Foreskin fibroblast (primary cell): ENCODE measurements around the genes S100A14, S100A1, CHTOP, DENND4B and CREB3L4.

- RRBS: no CpG with 5 or more reads among the region's 15 CpGs
These were observed at the start of gene S100A14 for GRCh38 chr1:153616067-153617067. TSS of gene S100A14 (minus strand) at chr1:153616325.

GRCh38 chr1:153627770-153628664, at the start of gene S100A1:
TSS of gene S100A1 (plus strand) at chr1:153628434.
- RRBS: no CpG with 5 or more reads among the region's 8 CpGs

DNA sequence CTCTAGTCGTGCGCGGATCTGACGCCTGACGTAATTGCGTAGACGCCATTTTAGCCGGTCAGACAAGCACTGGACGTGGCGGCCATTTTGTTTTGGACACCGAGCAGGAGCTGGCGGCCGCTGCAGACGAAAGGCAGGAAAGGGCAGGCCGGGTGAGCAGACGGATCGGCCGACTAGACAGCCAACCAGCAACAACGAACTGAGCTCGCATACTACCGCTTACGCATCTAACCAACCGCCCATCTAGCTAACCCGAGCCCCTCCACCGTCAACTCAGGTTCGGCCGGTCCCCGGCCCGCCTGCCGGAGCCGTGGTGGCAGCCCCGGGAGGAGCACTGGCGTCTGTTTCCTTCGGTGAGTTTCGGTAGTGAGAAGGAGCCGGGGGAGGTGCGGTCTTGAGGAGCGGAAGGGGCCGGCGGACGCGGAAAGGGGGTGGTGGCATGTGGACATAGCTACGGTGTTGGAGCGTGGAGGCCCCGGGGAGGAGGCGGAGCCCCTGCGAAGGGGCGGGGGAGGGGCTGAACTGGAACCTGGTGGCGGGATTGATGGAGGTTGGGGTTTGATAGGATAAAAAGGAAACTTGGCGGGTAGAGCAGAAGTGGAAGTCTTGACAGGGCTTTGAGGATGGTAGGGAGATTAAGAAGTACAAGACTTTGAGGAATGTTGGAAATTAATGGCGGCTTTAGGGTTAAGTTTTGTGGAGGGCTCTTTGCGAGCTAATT, at the start of gene CHTOP:
CHTOP (plus strand) TSS at position 76 of the 721 bp plus-strand sequence.
- RRBS: 2% methylated on average over 16 of the region's 52 CpGs

GRCh38 chr1:153649962-153650484, 8.5 kb upstream of the SNAPIN start:
- RRBS: no CpG with 5 or more reads among the region's 3 CpGs

GRCh38 chr1:153749211-153749808, 21.5 kb downstream of the INTS3 start:
- RRBS: no CpG with 5 or more reads among the region's 4 CpGs

DNA sequence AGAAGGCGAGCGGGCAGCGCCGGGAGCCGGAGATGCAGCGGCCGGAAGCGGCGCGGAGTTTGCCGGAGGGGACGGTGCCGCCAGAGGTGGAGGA, 521 bp downstream of the SLC27A3 start:
- RRBS: 0% methylated on average over 3 of the region's 13 CpGs

DNA sequence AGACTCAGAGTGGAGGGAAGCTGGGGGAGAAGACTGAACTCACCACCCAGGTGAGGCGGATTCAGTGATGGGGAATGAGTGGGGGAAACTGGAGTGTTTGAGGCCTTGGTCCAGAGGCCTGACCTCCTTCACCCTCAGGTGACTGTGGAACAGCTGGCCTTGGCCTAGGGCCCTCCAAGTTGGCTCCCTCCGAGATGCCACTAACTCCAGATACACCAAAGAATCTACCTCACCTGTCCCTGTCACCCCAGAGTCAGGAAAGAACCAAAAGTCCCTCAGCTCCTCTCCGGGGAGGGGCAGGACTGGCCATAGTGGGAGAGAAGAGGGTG, 27.3 kb downstream of the SLC27A3 start:
- RRBS: no CpG with 5 or more reads among the region's 3 CpGs

DNA sequence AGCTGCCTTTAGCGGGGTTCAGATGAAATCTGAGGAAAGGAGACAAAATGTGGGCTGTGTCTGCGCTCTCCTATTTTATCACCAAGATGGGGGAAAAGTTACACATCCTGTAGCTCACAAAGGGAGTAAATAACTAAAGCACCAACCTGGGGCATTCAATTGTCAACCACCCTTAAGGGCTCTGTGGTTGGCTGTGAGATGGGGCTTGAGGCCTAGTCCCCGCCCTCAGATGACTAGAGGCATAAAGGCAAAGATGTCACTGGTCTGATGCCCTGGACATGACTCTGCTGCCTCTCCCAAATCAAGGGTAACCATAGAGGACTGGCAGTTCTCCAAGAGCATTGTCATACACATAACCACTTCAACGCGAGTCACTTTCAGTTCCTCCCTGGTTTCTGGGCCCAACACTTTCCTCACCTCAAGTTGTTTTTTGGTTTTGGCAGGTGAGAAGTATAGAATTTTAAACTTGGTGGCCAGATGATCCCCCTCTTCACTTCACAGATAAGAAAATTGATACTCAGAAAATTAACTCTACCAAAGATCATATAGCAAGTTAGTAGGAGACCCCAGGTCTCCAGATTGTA, 30.1 kb downstream of the SLC27A3 start:
- RRBS: no CpG with 5 or more reads among the region's 5 CpGs

- RRBS: no CpG with 5 or more reads among the region's 13 CpGs
These were observed 34.2 kb downstream of the SLC27A3 start for GRCh38 chr1:153809172-153810089.

DNA sequence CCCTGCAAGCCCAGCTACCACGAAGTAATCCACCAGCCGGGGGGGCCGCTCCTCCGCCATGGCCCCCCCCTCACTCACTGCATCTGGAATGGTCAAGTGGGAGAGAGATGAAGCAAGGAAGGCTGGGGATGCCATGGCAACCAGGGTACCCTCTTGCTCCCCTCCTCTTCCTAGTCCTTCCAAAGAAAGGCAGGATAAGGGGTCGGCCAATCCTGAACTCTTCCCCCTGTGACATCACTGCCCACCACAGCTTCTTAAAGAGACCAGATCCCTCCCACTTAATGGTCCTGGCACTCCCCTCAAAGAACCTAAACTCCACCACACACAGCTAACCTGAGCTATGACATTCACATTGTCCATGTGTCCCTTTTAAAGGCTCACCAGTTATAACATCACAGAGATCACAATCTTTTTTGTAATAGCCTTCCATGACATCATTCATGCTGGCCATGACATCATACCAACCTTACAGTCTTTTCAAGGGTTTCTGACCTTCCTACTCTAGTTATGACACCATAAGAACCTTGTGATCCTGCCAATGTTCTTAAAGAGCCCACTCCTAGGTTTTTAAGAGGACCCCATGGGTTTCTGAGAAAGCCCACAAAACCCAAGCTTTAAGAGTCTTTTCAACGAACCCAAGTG, 2.1 kb downstream of the DENND4B start:
- RRBS: 56% methylated on average over 2 of the region's 6 CpGs

GRCh38 chr1:153946253-153946965, at the start of gene DENND4B:
TSS of gene DENND4B (minus strand) at chr1:153946718.
- RRBS: 2% methylated on average over 52 of the region's 81 CpGs

DNA sequence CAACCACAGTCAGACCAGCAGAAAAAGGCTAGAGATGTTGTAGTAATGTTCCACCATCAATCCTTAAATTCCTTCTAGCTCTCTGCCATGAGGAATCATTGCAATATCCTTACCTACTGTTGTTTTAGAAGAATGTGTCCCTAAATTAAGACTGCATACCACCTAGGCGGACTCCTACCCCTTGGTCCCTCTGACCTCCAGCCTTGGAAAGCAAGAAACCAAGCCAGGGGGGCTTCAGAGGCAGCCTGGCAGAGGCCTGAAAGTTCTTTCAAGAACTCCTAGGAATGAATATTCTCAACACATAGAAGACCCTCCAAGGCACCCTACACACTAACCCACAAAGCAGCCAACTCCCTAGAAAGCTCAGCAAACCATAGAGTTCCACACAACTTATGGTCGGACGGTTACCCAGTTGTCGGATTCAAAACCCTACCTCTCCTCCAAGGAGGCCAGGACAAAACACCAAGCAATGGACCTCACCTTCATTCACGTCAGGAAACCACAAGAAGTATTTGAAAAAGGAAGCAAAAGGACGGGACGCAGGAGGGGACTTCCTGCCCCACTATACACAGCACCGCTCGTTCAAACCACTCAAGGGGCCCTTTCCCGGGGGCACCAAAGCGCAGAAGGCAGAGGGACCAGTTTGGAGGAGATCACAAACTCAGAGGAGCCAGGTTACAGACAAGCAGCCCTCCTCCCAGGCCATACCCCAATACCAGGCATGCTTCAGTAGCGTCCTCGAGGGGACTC, 953 bp downstream of the CRTC2 start:
- RRBS: no CpG with 5 or more reads among the region's 13 CpGs

- RRBS: 2% methylated on average over 13 of the region's 62 CpGs
These were observed at the start of gene CREB3L4 for GRCh38 chr1:153967118-153968087. TSS of gene CREB3L4 (plus strand) at chr1:153967902.

DNA sequence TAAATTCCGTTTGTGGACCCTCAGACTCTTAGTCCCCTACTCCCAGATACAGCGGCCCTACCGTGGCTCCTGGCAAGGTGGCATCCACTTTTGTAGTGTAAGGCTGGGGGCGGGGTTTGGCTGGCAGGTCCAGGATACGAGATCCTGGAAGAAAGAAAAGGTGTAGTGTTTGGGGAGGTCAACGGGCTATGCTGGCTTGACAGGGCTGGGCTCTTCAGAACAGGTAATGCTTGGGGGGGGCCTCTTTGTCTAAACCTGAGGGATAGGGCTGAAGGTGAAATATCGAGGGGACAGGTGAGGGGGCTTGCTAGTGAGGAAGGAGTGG, 348 bp downstream of the CREB3L4 start:
- RRBS: no CpG with 5 or more reads among the region's 7 CpGs

DNA sequence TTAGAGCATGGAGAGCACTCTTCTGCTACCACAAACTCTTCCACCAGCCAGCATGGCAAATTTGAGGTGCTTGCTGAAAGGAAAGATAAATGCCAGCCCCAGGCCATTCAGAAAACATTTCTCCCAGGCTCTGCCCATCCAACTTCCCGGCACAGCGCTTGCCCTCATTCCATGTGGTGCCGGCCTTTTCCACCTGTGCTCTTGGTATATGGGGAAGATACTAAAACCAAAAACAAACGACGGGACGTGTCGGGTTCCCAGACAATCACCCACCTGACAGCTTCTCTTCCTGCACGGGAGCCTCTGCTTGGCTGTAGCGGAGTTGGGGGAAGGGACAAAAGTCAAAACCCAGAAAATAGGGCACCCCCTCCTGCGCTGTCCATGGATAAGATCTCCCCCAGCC, 770 bp downstream of the JTB start:
- RRBS: no CpG with 5 or more reads among the region's 10 CpGs

DNA sequence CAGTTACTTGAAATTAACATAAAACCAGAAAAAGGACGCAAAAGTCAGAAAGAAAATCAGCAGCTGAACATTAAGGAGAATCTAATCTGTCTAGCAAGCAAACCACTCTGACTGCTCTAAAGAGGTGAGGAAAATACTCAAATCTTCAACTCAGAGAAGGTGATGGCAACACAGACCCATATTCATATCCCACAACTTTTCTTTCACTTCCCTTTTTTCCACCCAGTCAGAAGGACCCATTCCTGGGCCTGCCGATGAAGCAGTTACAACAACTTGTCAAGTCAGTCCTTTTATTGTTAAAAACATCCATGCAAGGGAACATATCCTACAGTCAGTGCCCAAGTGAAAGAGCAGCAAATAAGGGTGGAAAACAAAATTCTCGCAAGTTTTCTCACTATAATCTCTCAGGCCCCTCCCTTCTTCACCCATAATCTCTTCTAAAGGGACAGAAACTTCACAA, 33.5 kb downstream of the TPM3 start:
- RRBS: no CpG with 5 or more reads among the region's 3 CpGs

DNA sequence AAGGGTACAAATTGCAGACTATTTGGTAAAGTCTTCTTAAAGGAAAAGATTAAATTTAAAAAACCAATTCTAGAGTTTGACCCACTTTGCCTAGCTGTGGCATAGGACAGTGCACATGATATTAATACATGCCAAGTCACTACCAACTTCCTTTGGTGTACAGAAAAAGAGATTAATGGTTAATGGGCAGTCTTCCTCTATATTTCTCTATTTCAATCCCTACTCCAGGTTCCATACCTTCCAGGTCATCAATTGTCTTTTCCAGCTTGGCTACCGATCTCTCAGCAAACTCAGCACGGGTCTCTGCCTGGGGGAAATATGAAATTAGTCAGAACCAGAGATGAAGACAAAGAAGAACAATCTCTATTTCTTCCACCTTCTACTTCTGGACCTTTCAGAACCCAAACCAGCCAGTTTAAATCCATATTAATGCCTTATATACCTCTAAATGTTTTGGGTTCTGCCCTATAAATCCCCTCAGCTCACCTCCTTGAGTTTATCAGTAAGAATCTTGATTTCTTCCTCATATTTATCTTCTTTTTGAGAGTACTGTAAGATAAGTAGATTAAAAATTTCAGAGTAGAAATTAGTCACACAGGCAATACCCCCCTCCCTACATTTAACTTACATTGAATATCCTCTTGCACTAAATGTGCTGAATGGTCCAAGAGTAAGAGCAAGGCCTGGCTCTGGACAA, 21.6 kb downstream of the TPM3 start:
- RRBS: no CpG with 5 or more reads among the region's 2 CpGs

- RRBS: no CpG with 5 or more reads among the region's 5 CpGs
These were observed 6.3 kb downstream of the ATP8B2 start for GRCh38 chr1:154331519-154332174.

DNA sequence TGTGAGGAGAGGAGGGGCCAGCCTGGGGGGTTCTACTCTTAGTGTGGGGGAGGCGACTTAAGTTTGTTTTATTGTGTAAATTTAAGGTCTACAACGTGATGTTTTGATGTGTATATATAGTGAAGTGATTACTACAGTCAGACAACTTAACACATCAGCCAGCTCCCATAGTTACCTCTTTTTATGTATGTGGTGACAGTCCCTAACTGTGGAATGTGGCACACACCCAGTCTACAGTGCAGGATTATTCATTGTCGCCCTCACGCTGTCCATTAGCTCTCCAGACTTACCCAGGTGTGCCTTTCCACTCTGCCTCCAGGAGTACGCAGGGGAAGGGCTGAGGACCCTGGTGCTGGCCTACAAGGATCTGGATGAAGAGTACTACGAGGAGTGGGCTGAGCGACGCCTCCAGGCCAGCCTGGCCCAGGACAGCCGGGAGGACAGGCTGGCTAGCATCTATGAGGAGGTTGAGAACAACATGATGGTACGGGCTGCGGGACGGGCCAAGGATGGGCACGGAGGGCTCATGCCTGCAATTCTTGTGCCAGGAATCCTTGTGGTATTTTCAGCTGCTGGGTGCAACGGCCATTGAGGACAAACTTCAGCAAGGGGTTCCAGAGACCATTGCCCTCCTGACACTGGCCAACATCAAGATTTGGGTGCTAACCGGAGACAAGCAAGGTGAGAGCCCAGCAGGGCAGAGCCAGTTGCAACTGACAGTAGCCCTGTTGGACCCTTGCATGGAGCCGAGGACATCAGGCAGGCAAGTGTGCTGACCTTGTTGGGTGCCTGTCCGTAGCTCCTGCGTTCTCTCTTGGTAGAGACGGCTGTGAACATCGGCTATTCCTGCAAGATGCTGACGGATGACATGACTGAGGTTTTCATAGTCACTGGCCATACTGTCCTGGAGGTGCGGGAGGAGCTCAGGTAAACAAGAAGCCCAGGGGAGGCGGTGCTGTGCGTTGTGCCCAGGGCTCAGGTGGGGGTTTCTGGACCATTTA, 18.5 kb downstream of the ATP8B2 start:
- RRBS: no CpG with 5 or more reads among the region's 24 CpGs

DNA sequence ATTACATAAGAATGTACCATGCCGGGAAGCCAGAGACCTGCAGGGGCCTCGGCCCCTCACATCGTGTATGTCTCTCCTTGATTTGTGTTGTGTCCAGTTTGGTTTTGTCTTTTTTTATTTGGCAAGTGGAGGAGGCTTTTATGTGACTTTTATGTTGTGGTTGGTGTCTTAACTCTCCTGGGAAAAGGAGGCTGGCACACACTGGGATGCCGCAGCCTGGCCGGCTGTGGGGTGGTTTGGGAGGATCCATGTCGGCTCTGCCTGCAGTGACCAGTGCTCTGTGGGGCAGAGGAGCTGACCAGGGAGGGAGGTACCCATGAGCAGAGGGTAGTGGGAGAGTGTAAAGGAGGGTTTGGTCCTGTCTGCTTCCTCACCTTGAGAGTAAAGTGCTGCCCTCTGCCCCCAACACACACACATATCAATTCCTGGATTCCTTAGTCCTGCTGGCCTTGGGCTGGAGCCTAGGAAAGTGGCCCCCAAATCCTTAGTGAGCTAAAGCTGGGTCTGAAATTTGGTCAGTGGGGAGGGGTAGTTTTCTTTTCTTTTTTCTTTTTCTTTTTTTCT, 24.3 kb downstream of the ATP8B2 start:
- RRBS: no CpG with 5 or more reads among the region's 6 CpGs